ENCODE measurements around the genes KIAA0586, C14orf39 and TMEM30B.

DNA sequence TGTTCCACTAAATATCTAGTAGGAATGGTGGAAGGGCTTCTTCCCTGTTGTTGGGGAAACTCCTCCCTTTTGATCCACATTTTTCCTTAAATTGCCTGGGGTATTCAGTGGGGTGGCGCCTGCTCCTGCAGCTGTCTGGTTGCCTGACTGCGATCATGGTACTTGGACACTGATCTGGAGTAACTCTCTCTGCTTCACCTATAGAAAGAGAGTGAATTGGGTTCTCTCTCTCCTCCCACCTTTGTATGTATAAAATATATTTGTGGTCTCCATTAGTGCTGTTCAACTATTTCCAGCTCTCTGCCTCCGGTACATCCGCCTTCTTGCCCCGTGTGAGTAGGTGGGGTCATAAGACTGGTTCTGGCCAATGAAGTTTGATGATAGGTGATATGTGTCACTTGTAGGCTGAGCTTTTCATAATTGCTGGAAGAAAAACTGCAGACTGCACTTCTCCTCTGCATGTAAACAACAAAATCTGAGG lies 210.5 kb downstream of the EXOC5 start:
- PRO-cap: no peak
- RAMPAGE, long total RNA, 4 experiments: no peak in any of the 4 experiments

DNA sequence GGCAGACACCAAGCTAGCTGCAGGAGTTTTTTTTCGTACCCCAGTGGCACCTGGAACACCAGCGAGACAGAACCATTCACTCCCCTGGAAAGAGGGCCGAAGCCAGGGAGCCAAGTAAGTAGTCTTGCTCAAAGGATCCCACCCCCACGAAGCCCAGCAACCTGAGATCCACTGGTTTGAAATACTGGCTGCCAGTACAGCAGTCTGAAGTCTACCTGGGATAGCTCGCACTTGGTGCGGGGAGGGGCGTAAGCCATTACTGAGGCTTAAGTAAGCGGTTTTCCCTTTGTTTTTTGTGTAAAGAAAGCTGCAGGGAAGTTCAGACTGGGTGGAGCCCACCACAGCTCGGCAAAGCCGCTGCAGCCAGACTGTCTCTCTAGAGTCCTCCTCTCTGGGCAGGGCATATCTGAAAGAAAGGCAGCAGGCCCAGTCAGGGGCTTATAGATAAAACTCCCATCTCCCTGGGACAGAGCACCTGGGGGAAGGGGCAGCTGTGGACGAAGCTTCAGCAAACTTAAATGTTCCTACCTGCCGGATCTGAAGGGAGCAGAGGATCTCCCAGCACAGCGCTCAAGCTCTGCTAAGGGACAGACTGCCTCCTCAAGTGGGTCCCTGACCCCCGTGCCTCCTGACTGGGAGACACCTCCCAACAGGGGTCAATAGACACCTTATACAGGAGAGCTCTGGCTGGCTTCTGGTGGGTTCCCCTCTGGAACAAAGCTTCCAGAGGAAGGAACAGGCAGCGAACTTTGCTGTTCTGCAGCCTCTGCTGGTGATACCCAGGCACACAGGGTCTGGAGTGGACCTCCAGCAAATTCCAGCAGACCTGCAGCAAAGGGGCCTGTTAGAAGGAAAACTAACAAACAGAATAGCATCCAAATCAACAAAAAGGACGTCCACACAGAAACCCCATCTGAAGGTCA lies 25.1 kb upstream of the NAA30 start:
- PRO-cap: no peak
- RAMPAGE, long total RNA, 4 experiments: no peak in any of the 4 experiments

GRCh38 chr14:57409248-57410670 lies 19.4 kb downstream of the NAA30 start:
- PRO-cap: no peak
- RAMPAGE, long total RNA, 4 experiments: no peak in any of the 4 experiments

GRCh38 chr14:58281170-58281785 lies 17.1 kb upstream of the ARID4A start:
- PRO-cap: no peak
- RAMPAGE, long total RNA, 4 experiments: no peak in any of the 4 experiments

DNA sequence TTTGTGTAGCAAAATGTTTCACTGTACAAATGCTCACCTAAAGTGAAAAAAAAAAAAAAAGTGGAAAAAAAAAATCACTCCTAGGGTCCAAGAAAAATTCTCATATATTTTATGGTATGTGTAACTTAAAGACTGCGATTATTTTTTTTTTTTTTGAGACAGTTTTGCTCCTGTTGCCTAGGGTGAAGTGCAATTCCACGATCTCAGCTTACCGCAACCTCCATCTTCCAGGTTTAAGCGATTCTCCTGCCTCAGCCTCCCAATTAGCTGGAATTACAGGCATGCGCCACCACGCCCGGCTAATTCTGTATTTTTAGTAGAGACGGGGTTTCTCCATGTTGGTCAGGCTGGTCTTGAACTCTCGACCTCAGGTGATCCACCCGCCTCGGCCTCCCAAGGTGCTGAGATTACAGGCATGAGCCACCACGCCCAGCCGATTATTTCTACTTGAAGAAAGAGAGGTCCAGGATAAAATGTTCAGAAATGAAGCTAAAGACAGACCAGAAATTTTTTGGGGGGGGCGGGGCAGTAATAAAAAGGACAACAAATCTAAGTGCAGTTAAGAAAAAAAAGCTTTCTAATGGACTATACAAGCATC lies 5.2 kb upstream of the ARID4A start:
- PRO-cap: no peak
- RAMPAGE, long total RNA, 4 experiments: no peak in any of the 4 experiments

- PRO-cap: no peak
- RAMPAGE, long total RNA, 4 experiments: no peak in any of the 4 experiments
These were observed 1.5 kb downstream of the ARID4A start for GRCh38 chr14:58299742-58300385.

- PRO-cap: no peak
- RAMPAGE, long total RNA, 4 experiments: no peak in any of the 4 experiments
These were observed 31.3 kb upstream of the TOMM20L start for GRCh38 chr14:58364068-58365137.

- PRO-cap: bidirectional peak, plus-strand start at chr14:58427429, minus-strand start at chr14:58427174; bidirectional peak, plus-strand start at chr14:58427728, minus-strand start at chr14:58427635
- RAMPAGE, long total RNA, 4 experiments: start-site peak on the plus strand in 3 of 4 experiments, at chr14:58427675-58427763 at its widest, 29 to 52 reads per replicate
These were observed at the start of gene KIAA0586 for GRCh38 chr14:58427284-58428091. Gene KIAA0586, plus strand, starts transcription at chr14:58427719.

DNA sequence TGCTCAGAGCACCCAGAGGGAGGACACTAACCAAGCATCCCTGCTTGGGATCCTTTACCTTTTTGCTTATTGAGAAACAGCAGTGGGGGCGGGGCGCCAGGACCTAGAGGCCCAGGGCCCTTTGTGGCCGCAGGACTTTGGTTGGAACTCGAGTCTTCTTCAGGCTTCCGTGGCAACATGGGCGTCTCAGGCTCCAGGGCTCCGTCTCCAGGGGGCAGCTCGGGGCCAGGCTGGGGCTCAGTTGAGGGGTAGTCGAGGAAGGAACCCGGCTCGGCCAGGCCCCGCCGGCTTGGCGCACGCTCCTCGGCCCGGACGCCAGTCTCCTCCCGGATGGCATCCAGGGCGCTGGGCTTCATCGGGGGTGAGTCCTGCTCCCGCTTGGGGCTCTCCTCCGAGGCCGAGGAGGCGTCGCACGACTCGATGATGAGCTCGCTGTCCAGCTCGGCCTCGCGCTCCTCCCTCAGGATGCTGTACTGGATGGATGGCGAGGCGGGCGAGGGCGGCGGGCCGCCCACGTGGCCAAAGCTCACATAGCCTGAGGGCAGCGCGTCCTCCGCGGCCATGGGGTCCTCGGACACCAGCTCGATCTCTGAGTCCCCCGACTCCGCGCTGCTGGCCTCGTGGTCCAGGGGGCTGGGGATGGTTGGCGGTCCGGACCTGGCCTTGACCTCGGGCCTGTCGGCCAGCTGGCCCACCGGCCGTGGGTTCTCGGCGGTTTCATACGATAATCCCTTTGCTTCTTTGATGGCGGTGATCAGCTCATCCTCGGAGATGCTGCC lies 143.5 kb downstream of the RTN1 start:
- PRO-cap: no peak
- RAMPAGE, long total RNA, 4 experiments: no peak in any of the 4 experiments

- PRO-cap: no peak
- RAMPAGE, long total RNA, 4 experiments: no peak in any of the 4 experiments
These were observed 48.5 kb upstream of the RTN1 start for GRCh38 chr14:59919162-59919485.

DNA sequence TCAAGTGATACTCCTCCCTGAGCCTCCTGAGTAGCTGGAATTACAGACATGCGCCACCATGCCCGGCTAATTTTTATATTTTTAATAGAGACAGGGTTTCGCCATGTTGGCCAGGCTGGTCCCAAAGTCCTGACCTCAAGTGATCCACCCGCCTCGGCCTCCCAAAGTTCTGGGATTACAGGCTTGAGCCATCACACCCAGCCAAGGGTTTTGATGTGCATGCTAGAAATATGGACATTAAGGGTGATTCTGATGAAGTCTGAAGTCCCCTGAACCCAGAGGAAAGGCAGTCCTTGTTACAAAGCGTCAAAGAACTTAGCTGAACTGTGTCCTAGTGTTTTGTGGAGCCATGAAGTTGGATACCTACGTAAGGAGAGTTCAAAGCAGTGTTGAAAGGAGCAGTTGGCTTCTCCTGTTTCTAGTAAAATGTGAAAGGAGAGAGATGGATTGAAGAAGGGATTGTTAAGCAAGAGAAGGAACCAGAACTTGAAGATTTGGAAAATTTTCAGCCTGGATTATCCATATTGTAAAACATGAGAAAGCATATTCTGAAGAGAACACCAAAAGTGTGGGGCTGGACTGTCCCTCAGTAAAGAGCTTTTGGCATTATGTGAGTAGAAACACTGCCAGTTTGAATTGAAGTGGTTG lies 17.9 kb downstream of the PCNX4 start:
- PRO-cap: no peak
- RAMPAGE, long total RNA, 4 experiments: start-site peak on the plus strand in 1 of 4 experiments, centred at positions 230 to 494 of the sequence, 5 to 7 reads per replicate

DNA sequence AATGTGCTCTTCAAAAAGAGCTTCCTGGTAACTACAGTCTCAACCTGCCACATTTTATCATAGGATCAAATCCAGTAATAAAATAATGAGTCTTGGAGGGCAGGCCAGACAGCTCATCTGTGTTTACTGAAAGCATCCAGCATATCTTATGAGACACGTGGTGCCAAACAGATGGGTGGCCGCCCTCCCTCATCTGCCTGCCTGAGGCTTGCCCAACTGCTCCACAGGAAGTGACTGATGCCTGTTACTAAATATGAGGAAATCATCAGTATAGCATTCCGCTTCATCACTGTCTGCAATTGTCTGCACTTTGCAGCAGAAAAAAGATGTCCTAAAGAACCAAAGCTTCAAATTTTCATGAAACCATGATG lies 13.5 kb downstream of the DHRS7 start:
- PRO-cap: bidirectional peak, plus-strand start at position 286 of the sequence, minus-strand start at position 119 of the sequence
- RAMPAGE, long total RNA, 4 experiments: no peak in any of the 4 experiments

- PRO-cap: no peak
- RAMPAGE, long total RNA, 4 experiments: no peak in any of the 4 experiments
These were observed 34.1 kb downstream of the PPM1A start for GRCh38 chr14:60282991-60283661.

GRCh38 chr14:60485484-60486339 lies at the start of gene C14orf39:
Gene C14orf39, minus strand, starts transcription at chr14:60486063.
- PRO-cap: no peak
- RAMPAGE, long total RNA, 4 experiments: no peak in any of the 4 experiments

GRCh38 chr14:60642069-60642879 lies 7.0 kb downstream of the SIX1 start:
- PRO-cap: no peak
- RAMPAGE, long total RNA, 4 experiments: no peak in any of the 4 experiments

DNA sequence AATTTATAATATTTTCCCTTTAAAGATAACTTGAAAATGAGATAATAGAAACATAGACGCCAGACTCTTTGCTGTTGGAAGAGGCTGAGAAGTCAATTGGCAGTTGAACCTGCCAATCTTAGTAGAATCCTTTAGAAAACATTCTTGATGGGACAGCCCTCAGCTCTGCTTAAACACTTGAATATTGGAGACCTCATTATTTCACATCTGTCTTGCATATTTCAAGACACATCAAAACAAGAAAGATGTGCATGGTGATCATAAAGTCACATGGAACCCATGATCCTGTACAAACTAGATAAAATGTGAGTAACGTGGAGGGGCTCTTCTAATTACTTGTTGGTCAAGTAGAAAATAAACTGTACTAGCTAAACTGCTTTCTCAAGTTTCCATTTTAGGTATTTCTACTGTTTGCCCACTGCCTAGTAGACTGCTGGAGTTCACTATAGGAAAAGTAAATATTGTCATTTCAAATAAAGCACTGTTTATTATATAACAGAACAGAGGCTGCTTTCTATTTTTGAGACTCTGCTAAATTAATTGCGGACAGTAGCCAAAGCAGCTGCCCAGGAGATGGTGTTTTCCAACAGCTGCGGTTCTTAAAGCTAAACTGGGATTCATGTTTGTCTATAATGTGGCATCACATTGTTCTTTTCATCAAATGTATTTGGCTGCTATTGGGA lies 15.7 kb upstream of the SIX1 start:
- PRO-cap: no peak
- RAMPAGE, long total RNA, 4 experiments: no peak in any of the 4 experiments

- PRO-cap: no peak
- RAMPAGE, long total RNA, 4 experiments: no peak in any of the 4 experiments
These were observed 145.0 kb downstream of the SLC38A6 start for GRCh38 chr14:61125930-61126600.

DNA sequence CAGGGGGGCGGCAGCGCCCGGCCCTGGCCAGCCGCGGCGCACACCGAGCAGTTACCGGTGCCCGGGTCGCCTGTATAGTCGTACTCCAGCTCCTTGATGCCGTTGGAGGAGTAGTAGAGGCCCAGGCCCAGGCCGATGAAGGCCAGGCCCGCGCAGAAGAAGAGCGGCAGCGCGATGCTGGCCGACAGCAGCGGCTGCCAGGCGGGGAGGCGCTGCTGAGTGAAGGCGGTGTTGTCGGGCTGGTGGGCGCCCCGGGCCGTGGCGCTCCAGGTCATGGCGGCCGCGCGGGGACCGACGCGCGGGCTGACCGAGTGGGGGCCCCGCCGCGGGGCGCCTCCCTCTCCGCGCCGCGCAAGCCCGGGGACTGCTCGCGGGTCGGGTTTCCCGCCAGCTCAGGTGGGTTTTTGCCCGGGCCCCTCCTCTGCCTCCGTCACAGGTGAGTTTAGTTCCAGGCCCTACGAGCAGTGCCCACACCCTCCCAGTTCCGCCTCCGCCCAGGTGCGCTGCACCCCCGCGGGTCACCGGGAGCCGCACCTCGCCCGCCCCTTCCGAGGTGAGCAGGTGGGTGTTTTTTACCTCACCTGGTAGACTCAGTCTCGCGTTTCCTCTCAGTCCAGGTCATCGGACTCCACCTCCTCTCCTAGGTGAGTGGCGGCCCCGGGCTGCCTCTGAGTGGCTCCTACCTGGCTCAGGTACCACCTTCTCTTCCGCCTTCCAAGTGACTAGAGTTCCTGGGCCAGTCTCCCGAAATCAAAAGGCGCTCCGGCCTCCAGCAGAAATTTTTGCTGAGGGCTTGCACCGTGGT lies at the start of gene TMEM30B:
Gene TMEM30B (minus strand): TSS at position 466 of the 805 bp plus-strand sequence.
- PRO-cap: bidirectional peak, plus-strand start at position 725 of the sequence, minus-strand start at position 432 of the sequence
- RAMPAGE, long total RNA, 4 experiments: start-site peak on the minus strand in 1 of 4 experiments, centred at position 583 of the sequence, 12 reads per replicate

- PRO-cap: unidirectional peak, plus-strand start at chr14:61323086; unidirectional peak, plus-strand start at chr14:61323199
- RAMPAGE, long total RNA, 4 experiments: no peak in any of the 4 experiments
These were observed 1.8 kb downstream of the PRKCH start for GRCh38 chr14:61323045-61323649.

- PRO-cap: unidirectional peak, minus-strand start at chr14:61355907
- RAMPAGE, long total RNA, 4 experiments: start-site peak on the plus strand in 1 of 4 experiments, at chr14:61355784-61356296 at its widest, 15 reads per replicate
These were observed 34.5 kb downstream of the PRKCH start for GRCh38 chr14:61355777-61356468.

Measured in Peyer's patch (tissue), 4 donors.